ENCODE measurements around the gene PFKL.

DNA sequence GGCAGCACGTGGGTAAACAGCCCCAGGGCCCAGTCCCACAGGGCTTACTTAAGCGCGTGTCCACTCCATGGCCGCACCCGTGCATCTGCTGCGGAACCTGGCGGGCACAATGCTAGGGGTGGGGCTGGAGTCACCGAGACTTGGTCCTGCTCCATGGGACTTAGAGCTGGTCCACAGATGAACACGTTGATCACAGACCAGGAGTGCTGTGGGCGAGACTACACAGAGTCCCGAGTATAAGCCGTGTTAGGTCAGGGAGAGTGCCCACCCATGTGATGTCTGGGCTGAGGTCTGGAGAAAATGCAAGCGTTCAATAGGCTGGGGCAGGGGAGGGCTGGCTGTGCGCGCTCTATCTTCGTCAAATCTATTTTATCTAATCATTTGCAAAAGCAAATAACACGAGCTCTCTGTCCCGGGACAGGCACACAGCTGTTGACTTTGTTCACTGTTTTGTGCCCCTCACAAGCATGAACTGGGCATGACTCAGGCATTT is 119.2 kb downstream of the CRYAA start:
- RRBS, 2 experiments = no CpG with 5 or more reads among the region's 18 CpGs

DNA sequence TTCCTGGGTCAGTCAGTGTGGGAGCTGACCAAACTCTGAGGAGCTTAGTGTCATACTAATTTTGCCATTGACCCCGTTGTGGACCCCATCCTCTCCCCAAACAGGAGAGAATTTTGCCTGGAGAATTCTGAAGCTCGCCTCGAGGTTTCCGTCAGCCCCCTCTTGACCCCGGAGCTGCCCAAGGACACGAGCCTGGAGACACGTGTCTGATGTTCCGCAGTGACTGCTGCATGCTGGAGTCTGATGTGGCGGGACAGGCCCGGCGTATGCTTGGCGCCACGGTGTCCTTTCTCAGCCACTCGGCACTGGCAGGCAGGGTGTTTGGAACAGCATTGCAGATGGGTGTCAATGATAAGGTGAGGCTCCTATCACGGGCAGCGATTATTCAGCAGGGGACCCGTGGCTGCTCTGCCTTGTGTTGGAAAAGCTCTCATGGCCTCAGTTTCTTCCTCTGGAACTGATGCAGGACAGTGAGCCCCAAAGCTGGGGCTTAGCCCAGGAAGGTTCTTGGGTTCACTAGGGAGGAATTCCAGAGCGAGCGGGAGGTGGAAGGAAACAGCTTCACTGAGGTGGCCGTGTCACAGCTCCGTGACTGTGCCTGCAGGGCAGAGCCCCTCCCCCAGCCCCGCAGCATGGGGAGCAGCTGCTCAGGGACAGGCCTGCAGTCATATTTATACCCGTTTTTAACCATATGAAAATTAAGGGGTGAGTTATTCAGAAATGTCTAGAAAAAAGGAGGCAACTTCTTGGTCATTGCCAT is 123.6 kb downstream of the SIK1 start:
- RRBS, 2 experiments = 82 to 86% methylated on average over 5 of the region's 23 CpGs

DNA sequence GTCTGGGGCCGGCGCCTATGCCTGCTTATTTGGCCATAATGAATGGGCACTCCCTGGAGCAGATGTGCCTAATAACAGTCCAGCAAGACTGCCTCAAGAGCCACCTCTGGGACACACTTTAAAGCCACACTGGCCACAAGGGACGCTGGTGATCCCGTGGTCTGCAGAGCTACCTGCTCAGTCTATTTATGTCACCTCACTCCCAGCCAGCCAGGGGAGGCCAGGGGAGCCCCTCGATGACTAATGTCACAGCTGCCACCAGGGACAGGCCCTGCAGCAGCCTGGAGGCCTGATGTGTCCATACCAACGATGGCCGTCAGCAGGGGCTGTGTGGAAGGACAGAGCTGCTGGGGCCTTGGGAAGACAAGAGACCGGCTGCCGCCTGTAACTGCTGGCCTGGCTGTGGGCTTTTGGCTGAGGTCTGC is 71.1 kb downstream of the SIK1 start:
- RRBS, 2 experiments = 0 to 22% methylated on average over 1 of the region's 9 CpGs

DNA sequence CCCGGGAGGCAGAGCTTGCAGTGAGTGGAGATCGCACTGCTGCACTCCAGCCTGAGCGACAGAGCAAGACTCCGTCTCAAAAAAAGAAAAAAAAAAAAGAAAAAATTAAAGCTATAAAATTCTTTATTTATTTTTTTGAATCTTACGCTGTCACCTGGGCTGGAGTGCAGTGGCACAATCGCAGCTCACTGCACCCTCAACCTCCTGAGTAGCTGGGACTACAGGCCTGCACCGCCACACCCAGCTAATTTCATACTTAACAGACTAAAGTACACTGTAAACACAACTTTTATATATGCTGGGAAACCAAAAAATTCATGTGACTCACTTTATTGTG is 40.5 kb downstream of the HSF2BP start:
- RRBS, 2 experiments = no CpG with 5 or more reads among the region's 7 CpGs

DNA sequence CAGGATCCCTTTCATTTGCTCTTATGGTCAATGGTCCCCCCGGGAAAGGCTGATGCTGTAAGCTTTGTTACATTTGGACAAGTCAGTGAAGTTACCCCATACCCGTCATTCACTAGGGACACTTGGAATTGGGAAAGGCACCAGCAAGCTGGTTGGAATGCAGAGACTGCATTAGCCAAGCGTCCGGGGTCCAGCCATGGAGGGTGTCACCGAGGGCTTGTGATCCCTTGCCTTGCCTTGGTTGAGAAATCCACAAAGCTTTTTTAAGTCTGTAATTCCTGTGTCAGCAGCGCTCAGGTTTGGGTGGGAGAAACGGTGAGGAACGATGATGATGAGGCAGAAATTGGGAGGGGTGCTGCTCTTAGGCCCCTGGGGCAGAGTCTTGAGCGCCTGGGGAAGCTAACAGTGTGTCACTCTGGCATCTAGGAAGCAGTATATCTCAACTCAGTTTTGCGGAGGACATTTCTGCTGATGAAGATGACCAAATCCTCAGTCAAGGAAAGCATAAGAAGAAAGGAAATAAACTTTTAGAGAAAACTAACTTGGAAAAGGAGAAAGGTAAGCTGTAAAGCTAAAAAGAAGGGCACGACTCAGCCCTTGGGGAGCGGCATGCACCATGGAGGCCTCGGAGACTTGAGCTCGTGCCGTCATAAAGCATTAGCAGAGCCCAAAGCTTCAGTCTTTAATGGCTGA is 27.2 kb downstream of the RRP1B start:
- RRBS, 2 experiments = no CpG with 5 or more reads among the region's 15 CpGs

GRCh38 chr21:43733362-43734353 is 14.7 kb downstream of the PDXK start:
- RRBS, 2 experiments = no CpG with 5 or more reads among the region's 34 CpGs

DNA sequence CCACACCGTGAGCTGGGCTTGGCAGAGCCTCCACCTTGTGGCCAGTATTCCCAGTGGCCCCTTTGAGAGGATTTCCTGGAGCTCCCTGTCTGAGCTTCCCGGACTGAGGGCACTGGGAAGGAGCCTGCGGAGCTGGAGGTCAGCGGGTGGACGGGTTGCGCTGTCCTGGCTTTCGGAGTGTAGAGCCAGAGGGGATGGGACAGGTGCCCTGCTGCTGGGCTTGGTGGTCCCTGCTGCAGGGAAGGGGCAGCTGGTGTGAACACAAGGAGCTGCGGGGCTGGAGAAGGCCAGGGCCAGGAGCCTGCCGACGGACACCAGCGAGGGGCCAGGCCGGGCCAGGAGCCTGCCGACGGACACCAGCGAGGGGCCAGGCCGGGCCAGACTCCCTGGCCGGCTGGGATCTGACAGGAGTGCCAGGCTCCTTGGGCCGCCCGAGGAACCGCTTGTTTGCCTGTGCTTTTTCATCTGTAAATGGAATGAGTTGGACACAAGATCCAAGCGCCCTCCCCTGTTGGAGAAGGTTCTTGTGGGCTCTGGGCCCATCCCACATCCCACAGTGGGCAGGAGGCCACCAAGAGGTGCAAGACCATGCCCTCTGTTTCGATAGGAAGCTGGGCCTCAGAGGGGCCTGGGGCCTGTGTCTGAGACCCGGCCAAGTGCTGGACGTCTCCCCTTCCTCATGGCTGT is 18.6 kb downstream of the PDXK start:
- RRBS, 2 experiments = 95 to 100% methylated on average over 4 of the region's 24 CpGs

- RRBS, 2 experiments = no CpG with 5 or more reads among the region's 19 CpGs
Measured at GRCh38 chr21:43738065-43738900, 19.4 kb downstream of the PDXK start.

- RRBS, 2 experiments = no CpG with 5 or more reads among the region's 16 CpGs
Measured at GRCh38 chr21:43815314-43815845, 26.0 kb downstream of the RRP1 start.

- RRBS, 2 experiments = 85 to 93% methylated on average over 3 of the region's 29 CpGs
Measured at GRCh38 chr21:43968784-43969484, 43.2 kb upstream of the TRAPPC10 start.

- RRBS, 2 experiments = no CpG with 5 or more reads among the region's 6 CpGs
Measured at GRCh38 chr21:44021541-44022099, 9.5 kb downstream of the TRAPPC10 start.

DNA sequence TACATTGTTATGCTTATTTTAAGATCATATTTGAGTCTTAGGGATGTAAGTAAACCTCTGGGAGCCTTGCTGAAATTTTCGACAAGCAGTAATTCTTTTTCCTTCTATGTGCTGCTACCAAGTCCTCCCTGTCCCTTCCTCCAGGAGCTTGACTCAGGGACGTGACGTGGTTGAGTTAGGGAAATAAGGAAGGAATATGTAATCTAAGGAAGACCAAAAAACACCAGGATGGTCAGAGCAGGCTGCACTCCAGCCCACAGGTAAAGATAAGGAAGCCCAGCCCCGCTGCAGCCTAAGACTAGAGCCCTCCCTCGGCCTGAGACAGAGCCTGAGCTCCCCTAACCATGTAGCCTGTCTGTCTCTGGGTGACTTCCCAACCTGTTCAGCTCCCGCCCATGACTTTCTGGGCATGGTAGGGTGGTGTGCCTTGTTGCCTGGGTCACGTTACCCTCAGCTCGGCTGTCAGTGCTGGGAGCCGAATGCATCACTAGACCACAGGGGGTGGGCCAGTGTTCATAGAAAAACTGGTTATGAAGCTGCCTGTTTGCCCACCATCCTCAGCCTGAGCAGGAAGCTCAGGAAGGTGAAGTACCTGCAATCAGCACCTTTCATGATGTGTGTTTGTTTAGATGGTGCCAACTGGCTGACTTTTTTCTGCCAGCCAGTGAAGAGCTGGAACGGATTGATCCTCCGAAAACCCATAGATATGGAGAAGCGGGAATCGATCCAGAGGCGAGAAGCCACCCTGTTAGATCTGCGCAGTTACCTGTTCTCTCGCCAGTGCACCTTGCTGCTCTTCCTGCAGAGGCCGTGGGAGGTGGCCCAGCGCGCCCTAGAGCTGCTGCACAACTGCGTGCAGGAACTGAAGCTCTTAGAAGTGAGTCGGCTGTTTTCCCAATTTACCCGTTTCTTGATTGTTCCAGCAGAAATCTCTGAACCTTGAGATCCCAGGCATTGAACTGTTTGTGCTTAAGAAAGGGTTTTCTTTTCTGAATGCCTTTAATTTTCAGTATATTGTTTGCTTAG is 44.0 kb upstream of the PWP2 start:
- RRBS, 2 experiments = no CpG with 5 or more reads among the region's 22 CpGs

DNA sequence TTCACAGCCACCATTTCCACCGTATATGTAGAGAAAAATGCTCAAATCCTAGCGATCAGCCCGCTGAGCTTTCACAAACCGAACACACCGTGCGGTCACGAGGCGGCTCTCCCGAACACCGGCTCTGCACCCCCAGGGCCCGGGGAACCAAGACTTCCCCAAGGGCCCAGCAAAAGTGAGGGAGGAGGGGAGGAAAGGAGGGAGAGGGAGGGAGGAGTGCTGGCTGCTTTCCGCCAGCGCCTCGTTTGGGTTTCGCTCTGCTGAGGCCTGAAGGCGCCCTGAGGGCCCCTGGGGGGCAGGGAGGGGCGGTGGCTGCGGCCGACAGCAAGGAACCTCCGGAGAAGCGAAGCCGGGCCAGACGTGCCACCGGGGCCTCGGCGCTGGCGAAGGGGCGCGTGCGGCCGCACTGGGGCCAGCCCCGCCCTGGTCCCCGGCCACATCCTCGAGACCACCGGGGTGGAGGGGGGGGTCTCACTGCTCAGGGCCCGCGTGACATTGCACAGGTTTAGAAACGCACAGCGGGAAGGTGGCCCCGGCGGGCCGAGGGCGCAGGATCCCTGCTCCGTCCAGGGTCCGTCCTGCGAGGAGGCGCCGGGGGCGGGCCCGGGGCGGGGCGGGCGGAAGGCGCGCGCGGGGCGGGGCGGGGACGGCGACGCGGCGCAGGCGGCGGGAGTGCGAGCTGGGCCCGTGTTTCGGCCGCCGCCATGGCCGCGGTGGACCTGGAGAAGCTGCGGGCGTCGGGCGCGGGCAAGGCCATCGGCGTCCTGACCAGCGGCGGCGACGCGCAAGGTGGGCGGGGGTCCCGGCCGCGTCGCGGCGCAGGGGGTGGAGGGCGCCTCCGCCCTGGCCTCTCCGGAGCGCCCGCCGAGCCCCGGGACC is at the start of gene PFKL:
Gene PFKL, plus strand, starts transcription at position 652 of the 879 bp plus-strand sequence.
- RRBS, 2 experiments = 1 to 2% methylated on average over 32 of the region's 99 CpGs

GRCh38 chr21:44305480-44306093 is 5.7 kb downstream of the PFKL start:
- RRBS, 2 experiments = 73 to 81% methylated on average over 2 of the region's 13 CpGs

DNA sequence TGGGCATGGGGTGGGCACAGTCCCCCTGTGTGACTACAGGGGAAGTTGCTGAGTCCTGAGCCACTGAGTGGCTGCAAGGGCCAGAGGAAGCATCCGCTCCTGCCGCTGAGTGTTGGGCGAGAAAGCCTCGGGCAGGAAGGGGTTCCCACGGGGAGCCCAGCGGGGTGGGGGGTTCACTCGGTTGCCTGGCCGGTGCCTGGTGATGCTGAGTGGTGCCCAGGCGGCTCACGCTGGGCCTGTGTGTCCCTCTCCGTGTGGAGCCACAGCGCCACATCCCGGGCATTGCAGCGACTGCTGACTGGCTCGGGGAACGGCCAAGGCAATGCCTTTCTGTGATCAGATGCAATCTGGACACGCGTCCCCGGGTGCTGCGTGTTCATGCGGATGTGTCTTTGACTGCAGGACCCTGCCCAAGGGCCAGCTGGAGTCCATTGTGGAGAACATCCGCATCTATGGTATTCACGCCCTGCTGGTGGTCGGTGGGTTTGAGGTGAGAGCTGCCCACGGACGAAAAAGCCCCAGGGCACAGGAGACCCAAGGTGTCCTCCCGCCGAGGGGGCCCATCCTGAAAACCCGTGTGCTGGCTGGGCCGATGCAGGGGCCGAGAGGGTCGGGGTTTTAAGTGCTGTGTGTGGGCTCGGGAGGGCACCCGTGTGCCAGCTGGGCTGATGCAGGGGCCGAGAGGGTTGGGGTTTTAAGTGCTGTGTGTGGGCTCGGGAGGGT is 16.5 kb downstream of the CFAP410 start:
- RRBS, 2 experiments = 94 to 96% methylated on average over 10 of the region's 36 CpGs

- RRBS, 2 experiments = no CpG with 5 or more reads among the region's 31 CpGs
Measured at GRCh38 chr21:44325482-44326112, 13.6 kb downstream of the CFAP410 start.

- RRBS, 2 experiments = 79% methylated on average over 2 of the region's 3 CpGs; no CpG with 5 or more reads in 1 of the 2 experiments
Measured at GRCh38 chr21:44328007-44328226, 11.3 kb downstream of the CFAP410 start.

- RRBS, 2 experiments = no CpG with 5 or more reads among the region's 6 CpGs
Measured at GRCh38 chr21:44362934-44363264, 9.5 kb downstream of the TRPM2 start.

- RRBS, 2 experiments = 76 to 78% methylated on average over 7 of the region's 11 CpGs
Measured at GRCh38 chr21:44380195-44380394, 26.7 kb downstream of the TRPM2 start.

DNA sequence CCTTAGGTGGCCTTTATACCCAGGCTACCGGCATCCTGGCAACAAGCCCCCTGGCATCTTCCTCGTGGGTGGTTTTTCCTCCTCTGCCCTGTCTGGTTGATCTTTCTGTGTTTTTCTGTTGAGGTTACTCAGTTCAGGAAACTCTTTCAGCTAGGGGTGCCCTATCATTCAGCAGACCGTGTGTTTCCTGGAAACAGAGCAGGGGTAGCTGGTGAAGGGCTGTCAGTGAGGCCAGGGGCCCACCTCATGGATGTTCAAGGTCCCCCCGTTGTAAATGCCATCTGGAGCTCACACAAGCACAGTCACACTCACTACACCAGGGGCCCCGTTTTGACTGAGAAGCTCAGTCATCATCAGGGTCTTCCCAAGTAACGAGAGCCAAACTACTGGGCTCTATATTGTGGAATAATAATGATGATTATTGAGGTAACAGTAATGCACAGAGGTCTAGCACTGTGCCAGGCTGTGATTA is 248 bp upstream of the KRTAP12-4 start:
- RRBS, 2 experiments = no CpG with 5 or more reads among the region's 6 CpGs